Monocyte (primary cell): ENCODE results near the genes AGTRAP and PLOD1.

GRCh38 chr1:11256871-11257211 lies 5.5 kb downstream of the MTOR start:
- PRO-cap, 2 experiments: no peak in any of the 2 experiments

- PRO-cap, 2 experiments: no peak in any of the 2 experiments
Measured at GRCh38 chr1:11600961-11601323, 53.3 kb downstream of the FBXO2 start.

- PRO-cap, 2 experiments: no peak in any of the 2 experiments
Measured at GRCh38 chr1:11689650-11690123, 1.8 kb upstream of the DRAXIN start.

DNA sequence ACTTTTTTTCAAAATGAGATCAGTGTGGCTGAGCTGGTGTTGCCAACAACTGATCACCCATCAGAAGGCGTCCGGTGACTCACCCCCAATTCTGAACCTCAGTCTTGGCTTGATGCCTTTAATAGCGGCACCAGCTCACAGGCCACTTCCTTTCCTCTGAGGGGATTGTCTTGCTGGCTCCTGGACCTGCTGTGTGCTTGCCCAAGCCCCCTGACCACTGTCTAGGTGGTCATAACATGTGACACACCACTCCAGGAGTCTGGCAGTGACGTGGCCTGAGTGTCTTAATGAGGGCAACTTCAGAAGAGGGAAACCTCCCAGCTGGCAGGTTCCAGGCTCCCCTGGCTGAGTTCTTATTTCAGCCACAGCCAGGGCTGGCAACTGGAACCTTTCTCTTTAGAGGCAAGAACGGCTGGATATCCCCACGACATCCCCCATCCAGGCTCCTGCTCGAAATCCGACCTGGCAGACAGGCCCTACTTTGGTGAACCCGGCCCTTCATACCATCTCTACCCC lies 1.8 kb downstream of the DRAXIN start:
- PRO-cap, 2 experiments: peak in 2 of 2 experiments; most common plus-strand start position 148 of the sequence (in 1); most common minus-strand start position 158 of the sequence (in 2)

DNA sequence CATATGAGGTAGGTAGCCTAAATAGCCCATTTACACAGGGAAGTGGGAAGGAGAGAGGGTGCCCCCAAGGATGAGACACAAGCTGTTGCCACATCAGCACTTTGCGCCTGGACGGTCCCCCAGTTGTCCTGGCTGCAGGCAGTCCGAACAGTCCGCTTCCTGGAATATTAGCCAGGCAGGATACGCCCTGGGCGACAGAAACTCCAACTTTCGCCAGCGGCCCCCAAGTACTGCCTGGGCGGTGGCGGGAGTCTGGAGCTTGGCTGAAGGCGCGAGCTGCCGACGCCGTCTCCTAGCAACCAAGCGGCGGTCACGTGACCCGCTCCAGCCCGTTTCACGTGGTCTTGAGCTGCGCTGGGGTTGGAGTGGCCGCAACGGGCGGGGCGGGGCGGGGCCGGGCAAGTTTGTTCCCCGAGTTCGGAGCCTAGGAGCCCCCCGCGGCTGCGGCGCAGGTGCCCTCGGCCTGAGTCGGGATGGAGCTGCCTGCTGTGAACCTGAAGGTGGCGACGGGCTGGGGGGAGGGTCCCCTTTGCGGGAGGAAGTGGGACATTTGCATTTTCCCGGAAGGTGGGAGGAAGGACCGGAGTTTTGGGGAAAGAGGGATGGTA lies at the start of gene AGTRAP:
AGTRAP (plus strand) TSS at position 401 of the 608 bp plus-strand sequence.
- PRO-cap, 2 experiments: peak in 2 of 2 experiments; most common plus-strand start position 401 of the sequence (in 1); most common minus-strand start position 219 of the sequence (in 1)

DNA sequence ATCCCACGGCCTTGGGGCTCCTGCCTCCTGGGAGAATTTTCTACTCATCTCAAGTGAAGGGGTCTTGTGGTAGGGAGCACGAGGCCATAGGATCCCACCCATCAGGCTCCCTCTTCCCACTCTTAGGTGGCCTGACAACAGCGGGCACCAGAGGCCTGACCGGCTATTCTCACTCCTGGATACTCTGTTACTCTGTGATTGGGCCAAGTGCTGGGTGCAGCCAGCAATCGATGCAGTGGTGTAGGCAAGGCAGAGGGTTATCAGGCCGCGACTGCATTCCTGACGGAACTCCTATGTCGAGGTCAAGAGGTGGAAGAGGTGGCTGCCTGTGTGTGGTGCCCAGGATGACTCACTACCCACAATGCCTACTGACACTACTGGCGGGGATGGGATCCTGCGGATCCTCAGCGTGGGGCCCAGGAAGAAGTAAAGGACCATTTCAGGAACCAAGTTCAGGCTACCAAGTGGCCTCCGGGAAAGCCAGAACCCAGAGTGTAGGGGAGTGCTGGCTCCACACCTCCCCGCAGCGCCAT lies 5.1 kb downstream of the MTHFR start:
- PRO-cap, 2 experiments: no peak in any of the 2 experiments

GRCh38 chr1:11922942-11923659 lies 3.1 kb downstream of the KIAA2013 start:
- PRO-cap, 2 experiments: no peak in any of the 2 experiments

DNA sequence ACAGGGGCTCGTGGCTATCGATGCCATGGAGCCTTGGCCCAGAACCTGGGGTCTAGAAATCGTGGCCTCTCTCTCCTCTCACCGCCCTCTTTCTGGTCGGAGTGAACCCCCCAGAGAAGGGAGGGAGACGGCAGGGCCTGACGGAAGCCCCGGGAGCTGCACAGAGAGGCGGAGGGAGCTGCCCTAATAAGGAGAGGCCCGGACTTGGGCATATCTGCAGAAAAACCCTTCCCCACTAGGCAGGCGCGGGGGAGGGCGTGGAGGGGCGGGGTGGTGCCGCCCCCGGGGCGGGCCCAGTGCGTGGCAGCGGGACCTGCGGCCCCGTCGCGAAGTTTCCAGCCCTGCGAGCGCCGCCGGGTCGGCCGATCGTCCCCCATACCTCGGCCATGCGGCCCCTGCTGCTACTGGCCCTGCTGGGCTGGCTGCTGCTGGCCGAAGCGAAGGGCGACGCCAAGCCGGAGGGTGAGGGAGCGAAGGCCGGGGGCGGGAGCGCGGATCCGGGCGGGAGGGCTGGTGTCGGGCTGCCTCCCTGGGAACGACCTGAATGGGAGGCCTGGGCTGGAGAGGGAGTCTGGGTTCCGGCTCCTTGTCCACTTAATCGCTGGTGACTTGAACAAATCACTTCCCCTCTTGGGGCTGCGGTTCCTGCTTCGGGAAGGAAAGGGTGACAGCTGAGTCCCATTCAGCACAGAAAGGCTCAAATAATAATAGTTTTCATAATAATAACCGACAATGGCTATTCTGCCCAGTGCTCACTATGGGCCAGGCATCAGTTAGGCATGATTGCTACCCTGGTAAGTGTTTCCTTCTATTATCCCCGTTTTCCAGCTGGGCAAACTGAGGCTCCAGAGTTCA lies at the start of gene PLOD1:
PLOD1 (plus strand) TSS at position 324 of the 855 bp plus-strand sequence.
- PRO-cap, 2 experiments: peak in 1 of 2 experiments; most common plus-strand start position 338 of the sequence (in 1)

GRCh38 chr1:12001980-12002465 lies 17.3 kb upstream of the MIIP start:
- PRO-cap, 2 experiments: no peak in any of the 2 experiments

DNA sequence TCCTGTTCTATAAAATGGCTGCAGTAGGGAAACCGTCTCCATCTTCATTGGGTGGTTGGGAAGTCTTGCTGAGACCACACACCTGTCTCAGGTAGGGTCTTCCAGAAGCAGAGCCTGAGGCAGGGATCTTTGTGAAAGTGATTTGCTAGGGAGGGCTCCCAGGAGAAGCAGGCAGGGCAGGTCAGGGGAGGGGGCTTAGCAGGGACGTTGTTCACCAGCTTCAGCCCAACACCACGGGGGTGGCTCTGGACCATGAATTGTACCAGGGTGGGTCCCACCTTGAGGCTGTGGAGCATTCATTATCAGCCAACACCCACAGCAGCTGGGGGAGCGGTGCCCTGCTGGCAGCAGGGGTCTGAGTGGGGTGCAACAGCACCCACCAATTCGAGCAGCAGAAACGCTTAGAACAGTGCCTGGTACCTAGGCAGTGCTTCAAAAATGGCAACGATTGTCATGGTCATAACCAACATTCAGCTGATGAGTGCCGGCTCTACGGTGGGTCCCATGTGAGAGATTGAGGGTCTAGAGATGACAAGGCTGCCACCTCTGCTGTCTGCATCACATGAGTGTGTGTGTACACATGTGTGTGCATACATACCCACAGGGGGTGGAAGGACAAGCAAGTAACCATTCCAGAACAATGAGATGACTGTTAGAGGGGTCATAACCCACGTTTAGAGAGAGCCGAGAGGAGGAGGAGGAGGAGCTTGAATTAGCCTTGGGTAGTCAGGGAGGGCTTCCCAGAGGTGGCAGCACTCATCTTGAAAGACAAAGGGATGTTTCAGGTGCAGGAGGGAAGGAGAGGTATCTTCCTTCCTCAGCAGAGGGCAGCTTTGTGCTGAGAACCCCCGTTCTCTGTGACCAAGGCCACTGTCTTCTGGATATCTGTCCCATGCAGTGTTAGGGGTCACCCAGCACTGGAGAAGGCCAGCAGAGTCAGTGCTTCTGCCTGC lies 21.1 kb downstream of the TNFRSF1B start:
- PRO-cap, 2 experiments: peak in 1 of 2 experiments; most common plus-strand start position 786 of the sequence (in 1)

DNA sequence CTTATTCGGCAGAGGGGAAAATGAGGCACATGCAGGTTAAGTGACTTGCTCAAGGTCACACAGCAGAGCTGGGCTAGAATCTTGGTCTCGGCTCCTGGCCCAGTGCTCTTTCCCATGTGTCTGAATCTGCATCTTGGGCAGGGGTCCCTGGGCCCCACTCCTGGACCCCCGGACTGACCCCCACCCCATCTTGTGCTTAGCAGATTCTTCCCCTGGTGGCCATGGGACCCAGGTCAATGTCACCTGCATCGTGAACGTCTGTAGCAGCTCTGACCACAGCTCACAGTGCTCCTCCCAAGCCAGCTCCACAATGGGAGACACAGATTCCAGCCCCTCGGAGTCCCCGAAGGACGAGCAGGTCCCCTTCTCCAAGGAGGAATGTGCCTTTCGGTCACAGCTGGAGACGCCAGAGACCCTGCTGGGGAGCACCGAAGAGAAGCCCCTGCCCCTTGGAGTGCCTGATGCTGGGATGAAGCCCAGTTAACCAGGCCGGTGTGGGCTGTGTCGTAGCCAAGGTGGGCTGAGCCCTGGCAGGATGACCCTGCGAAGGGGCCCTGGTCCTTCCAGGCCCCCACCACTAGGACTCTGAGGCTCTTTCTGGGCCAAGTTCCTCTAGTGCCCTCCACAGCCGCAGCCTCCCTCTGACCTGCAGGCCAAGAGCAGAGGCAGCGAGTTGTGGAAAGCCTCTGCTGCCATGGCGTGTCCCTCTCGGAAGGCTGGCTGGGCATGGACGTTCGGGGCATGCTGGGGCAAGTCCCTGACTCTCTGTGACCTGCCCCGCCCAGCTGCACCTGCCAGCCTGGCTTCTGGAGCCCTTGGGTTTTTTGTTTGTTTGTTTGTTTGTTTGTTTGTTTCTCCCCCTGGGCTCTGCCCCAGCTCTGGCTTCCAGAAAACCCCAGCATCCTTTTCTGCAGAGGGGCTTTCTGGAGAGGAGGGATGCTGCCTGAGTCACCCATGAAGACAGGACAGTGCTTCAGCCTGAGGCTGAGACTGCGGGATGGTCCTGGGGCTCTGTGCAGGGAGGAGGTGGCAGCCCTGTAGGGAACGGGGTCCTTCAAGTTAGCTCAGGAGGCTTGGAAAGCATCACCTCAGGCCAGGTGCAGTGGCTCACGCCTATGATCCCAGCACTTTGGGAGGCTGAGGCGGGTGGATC lies 22.9 kb upstream of the VPS13D start:
- PRO-cap, 2 experiments: peak in 1 of 2 experiments; most common plus-strand start position 985 of the sequence (in 1)

GRCh38 chr1:12337790-12338437 lies 108.1 kb downstream of the VPS13D start:
- PRO-cap, 2 experiments: no peak in any of the 2 experiments

GRCh38 chr1:12459805-12460568 lies 158.0 kb downstream of the DHRS3 start:
- PRO-cap, 2 experiments: no peak in any of the 2 experiments

DNA sequence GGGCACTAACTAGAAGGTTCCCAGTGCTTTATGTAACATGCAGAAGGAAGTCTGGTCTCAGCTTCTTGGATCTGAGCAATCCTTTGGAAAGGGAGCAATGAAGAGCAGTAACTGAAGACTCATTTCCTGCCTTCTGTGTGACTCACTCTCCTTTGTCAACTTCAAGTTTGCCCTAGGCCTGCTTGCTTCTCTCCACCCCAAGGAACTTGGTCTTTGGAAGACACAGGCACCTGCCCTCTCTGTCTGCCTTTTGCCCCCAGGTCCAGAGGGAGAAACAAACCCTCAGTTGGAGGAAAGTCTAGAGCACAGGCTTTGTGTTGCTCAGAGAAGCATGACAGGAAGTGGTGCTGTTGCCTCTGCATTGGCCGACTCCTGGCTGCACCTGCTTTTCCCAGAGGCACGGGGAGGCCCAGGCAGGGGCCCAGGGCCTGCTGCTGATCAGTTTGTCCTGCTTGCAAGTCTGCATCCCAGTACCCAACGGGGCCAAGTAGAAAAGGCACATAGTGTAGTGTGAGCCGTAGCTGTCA lies 137.2 kb downstream of the DHRS3 start:
- PRO-cap, 2 experiments: no peak in any of the 2 experiments

- PRO-cap, 2 experiments: no peak in any of the 2 experiments
Measured at GRCh38 chr1:12508620-12509273, 109.3 kb downstream of the DHRS3 start.

DNA sequence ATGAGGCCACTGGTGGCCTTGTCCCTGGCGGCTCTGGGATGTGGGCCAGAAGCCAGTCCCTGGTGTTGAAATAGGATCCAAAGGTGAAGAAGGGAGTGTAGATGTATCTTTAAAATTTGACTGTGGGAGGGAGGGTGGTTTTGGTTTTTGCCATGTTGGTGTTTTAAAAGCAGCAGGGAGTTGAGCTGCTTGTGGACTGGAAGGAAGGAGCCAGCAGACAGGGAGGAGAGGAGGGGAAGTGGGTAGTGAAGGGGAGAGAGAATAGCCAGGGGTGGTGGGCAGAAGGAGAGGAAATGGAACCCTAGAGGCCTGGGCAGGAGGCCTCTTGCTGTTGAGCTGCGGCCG lies 92.5 kb downstream of the DHRS3 start:
- PRO-cap, 2 experiments: no peak in any of the 2 experiments

- PRO-cap, 2 experiments: no peak in any of the 2 experiments
Measured at GRCh38 chr1:12548809-12549384, 69.1 kb downstream of the DHRS3 start.

- PRO-cap, 2 experiments: peak in 1 of 2 experiments; most common minus-strand start chr1:12567463 (in 1)
Measured at GRCh38 chr1:12567224-12568173, 50.5 kb downstream of the DHRS3 start.

DNA sequence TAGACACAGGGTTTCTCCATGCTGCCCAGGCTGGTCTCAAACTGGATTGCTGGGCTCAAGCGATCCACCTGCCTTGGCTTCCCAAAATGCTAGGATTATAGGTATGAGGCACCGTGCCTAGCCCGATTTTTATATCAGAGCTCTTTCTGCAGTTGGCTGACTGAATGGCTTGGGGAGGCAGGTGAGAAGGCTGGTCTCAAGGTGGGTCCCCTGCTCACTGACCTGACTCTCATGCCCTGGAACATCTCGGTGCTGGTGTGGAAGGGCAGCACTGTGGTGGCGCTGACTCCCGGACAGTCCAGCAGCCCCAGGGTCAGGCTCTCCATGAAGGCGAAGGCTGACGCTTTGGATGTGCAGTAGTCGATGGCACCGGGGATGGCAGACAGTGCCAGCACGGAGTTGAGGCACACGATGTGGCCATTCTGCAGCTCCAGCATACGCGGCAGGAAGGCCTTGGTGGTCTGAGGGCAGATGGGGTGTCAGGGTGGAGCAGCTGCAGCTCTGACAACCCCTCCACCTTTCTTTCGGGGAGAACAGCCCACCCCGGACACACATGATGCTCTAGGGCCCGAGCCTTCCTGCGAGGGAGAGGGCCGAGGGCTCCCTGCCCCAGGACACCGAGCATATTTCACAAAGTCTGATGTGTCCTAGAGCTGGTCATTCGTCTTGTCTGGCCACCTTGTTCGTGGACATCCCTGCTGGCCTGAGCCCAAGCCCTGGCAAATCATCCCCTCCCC lies 39.3 kb downstream of the DHRS3 start:
- PRO-cap, 2 experiments: no peak in any of the 2 experiments

GRCh38 chr1:12613003-12613791 lies 4.8 kb downstream of the DHRS3 start:
- PRO-cap, 2 experiments: peak in 1 of 2 experiments; most common minus-strand start chr1:12613109 (in 1)